ENCODE measurements around a stretch of chr2.

GRCh38 chr2:11719598-11719943 lies 26.9 kb upstream of the LPIN1 start:
- PRO-cap: no peak

GRCh38 chr2:12493004-12493618 lies 223.6 kb upstream of the TRIB2 start:
- PRO-cap: no peak

- PRO-cap: no peak
Observed at GRCh38 chr2:12700609-12701073, 16.1 kb upstream of the TRIB2 start.

- PRO-cap: no peak
Observed at GRCh38 chr2:12776322-12776642, 59.5 kb downstream of the TRIB2 start.

- PRO-cap: no peak
Observed at GRCh38 chr2:12918609-12919362, 202.1 kb downstream of the TRIB2 start.

- PRO-cap: no peak
Observed at GRCh38 chr2:12948432-12949078, 231.8 kb downstream of the TRIB2 start.

DNA sequence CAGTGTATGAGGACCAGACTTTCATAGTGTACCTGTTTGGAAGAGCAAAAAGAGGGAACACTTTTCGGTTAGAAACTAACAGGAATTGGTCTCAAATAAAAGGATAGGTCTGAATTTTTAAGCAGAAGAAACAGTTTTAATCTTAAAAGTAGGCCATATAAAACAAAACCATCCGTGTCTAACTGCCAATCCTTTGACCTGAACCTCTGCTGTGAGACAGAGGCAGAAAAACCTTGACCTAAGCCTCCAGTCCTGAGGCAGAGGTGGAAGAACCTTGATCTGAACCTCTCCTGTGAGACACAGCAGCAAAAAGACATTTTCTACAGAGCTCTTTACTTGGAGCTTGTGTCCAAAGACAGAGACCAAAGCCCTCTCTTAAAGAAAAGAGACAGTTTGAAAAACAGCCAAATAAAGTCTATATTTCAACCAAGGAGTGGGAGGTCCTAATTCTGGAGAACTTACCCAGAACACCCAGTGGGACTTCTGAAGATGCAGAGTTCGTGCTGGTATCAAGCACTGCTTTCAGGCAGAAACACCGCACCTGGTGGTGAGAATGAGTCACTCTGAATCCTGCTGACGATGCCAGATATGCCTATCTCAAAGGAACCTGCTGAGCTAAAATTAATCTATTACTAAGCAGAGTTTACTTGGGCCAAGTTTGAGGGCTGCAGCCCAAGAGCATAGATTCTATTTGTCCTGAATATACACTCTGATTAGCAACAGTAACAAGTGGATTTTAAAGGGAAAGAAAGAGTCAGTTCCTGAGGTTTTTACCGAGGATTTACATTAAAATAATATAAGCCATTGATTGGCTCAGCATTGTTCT lies 806.3 kb downstream of the TRIB2 start:
- PRO-cap: no peak

GRCh38 chr2:15141695-15142799 lies 419.1 kb downstream of the NBAS start:
- PRO-cap: no peak

- PRO-cap: no peak
Observed at GRCh38 chr2:15450537-15451172, 110.5 kb downstream of the NBAS start.

GRCh38 chr2:15630713-15631070 lies 39.0 kb downstream of the DDX1 start:
- PRO-cap: no peak

DNA sequence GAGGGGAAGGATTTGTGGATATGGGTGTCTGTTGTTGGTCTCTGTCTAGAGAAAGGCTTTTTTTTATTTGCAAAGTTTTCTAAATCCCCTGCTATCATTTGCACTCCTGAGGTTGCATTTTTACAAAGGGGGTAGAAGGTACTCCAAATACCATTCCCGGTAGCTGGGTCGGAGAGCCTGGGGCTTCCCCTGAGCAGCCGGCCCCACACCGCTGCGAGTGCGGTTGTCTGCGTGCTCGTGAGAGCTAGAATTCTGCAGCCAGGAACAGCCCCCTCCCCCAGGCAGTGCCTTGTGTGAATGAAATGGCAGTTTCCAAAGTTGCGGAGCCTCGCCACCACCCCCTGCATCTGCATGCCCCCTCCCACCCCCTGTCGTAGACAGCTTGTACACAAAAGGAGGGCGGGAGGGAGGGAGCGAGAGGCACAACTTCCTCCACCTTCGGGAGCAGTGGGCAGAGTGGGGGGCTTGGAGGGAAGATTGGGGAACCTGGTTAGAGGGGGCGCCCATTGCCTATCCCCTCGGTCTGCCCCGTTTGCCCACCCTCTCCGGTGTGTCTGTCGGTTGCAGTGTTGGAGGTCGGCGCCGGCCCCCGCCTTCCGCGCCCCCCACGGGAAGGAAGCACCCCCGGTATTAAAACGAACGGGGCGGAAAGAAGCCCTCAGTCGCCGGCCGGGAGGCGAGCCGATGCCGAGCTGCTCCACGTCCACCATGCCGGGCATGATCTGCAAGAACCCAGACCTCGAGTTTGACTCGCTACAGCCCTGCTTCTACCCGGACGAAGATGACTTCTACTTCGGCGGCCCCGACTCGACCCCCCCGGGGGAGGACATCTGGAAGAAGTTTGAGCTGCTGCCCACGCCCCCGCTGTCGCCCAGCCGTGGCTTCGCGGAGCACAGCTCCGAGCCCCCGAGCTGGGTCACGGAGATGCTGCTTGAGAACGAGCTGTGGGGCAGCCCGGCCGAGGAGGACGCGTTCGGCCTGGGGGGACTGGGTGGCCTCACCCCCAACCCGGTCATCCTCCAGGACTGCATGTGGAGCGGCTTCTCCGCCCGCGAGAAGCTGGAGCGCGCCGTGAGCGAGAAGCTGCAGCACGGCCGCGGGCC lies 1.4 kb downstream of the MYCN start:
- PRO-cap: unidirectional peak, plus-strand start at position 661 of the sequence

- PRO-cap: no peak
Observed at GRCh38 chr2:15943030-15943939, 2.9 kb downstream of the MYCN start.

DNA sequence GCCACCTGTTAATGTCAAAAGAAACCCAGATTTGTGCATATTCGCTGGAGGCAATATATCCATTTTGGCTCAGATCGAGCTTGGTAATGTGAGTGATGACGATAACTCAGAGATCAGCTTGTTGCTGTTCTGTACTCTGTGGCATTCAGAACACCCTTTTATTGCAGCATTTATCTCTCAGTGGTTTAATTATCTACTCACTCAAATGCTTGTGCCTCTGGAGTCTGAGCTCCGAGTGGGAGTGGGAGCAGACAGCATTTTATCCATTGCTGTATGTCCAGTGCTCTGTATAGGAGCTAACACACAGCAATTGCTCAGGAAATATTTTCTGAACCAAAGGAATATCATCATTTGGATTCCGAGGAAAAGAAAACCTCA lies 183.6 kb downstream of the MYCN start:
- PRO-cap: unidirectional peak, plus-strand start at position 231 of the sequence

DNA sequence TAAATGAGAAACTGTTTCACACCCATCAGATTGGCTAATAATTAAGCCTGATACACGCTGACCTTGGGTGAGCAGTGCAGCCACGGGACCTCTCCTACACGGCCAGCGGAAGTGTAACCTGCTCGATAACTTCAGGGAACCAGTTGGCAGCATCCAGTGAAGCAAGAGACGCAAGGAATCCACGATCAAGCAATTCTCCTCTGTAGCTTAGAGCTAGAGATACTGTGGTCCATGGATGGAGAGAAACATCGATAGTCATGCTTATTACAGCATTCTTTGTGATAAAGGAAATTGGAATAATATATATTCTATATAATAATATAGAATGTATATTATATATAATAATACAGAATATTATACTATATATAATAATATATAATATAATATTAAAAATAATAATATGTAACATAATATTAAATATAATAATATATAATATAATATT lies 202.7 kb downstream of the MYCN start:
- PRO-cap: bidirectional peak, plus-strand start at position 156 of the sequence, minus-strand start outside the sequence

GRCh38 chr2:16609388-16609938 lies 56.2 kb downstream of the CYRIA start:
- PRO-cap: no peak

DNA sequence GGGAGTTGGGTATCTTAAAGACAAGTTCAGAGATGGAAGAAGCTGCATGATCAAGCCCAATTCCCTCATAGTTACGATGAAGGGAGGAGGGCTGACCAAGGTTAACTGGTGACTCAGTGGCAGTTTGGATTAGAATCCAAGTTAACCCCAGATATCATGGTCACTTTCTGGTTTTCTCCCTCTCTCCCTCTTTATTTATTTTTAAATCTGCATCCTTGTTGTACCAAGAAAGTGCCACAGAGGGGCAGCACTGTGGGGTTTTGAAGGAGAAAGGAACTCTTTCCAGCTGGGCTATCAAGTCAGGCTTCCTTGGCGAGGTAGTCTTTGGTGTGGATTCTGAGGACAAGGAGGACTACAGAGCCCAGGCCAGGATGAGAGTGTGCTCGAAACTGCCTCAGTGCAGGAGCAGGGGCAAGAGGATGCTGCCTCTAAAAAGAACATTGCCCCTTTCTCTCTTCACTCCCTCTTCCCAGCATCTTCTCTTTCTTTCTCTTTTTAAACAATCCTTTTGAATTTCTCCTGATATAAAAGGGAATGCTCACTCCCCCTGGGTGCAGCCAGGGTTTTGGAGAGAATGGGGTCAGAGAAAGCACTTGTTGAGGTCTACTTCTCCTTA lies 47.7 kb downstream of the CYRIA start:
- PRO-cap: no peak

DNA sequence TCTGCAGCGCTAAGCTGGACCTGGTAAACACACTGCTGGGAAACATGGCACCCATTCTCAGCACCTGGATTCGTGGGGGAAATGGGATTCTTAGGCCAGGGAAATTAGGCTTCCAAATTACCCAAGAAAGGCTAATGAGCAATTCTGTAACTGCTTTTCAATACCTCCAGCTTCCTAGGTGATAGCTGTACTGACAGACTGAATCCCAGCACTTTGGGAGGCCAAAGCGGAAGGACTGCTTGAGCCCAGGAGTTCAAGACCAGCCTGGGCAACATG lies 4.9 kb downstream of the CYRIA start:
- PRO-cap: no peak

GRCh38 chr2:16663186-16663994 lies 2.2 kb downstream of the CYRIA start:
- PRO-cap: no peak

DNA sequence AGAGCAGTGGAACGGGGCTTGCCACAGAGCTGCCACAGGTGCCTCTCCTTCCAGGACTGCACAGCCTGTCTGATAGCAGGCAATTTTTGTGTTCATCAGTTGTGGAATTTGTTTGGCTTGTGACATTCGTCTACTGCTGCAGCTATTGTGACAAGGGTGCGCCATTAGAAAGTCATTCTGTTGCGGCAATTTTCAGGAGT lies 109.6 kb upstream of the CYRIA start:
- PRO-cap: no peak

DNA sequence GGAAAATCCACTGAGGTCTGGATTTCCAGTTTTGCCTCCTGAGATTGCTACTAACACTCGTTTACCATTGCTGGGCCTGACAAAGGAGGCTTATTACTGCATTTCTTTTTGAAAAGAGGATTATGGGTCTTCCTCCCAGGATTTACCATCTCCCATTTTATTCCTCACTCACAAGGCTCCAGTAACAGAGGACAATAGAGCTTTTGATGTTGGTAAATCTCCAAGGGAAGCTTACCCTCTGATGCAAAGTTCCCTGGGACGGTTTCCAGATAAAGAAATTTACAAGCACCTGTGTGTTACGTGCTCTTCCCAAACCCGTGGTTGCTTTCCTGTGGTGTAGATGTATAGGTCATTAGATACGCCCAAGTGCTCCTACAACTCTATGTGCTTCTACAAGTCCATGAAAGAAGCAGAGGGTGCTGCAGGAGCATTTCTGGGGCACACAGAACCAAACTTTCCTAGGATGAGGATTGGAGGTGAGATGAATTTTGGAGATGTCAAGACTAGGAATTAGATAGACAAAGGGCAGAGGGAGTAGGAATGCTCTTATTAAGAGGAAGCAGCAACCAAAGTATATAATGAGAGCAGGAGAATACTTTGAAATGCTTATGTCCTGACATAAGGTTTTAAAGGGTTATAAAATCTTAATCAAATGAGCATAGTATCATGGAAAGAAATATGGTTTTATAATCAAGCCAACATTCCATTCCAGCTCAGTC lies 17.2 kb downstream of the VSNL1 start:
- PRO-cap: no peak